ENCODE measurements around the gene LPP.

DNA sequence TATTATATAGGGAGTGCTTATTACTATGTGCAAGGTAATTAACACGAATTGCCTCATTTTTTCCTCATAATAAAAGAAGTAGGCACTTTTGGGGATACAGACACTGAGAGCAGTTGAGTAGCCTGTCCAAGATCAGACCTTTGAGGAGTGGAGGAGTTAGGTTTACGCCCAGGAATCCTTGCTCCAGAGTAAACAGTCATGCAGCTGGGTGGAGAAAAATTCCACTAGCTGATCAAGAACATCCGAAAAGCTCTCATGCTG, 53.2 kb downstream of the ST6GAL1 start:
- RRBS: no CpG with 5 or more reads among the region's 3 CpGs

DNA sequence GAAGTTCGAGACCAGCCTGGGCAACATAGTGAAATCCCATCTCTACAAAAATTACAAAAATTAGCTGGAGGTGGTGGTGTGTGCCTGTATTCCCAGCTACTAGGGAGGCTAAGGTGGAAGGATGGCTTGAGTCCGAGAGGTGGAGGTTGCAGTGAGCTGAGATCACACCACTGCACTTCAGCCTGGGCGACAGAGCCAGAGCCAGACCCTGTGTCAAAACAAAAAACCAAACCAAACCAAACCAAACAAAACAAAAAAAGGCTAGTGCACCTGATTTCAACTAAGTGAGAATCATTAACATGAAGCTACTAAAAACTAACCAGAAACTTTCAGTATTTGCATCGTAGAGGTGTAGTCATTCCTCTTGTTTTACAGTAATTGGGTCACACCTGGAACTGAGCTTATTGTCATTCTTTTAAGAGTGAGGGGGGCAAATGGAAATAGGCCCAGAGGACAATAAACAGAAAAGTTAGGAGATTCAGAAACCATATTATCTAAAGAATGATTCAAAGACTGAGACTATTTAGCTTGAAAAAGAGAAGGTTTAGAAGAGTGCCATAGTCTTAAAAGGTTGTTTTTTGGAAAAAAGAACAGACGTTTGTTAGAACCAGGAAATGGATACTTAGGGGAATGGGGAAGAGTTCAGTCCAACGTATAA, 58.5 kb downstream of the ST6GAL1 start:
- RRBS: no CpG with 5 or more reads among the region's 6 CpGs

GRCh38 chr3:187032063-187032920, 102.0 kb downstream of the ST6GAL1 start:
- RRBS: no CpG with 5 or more reads among the region's 2 CpGs

DNA sequence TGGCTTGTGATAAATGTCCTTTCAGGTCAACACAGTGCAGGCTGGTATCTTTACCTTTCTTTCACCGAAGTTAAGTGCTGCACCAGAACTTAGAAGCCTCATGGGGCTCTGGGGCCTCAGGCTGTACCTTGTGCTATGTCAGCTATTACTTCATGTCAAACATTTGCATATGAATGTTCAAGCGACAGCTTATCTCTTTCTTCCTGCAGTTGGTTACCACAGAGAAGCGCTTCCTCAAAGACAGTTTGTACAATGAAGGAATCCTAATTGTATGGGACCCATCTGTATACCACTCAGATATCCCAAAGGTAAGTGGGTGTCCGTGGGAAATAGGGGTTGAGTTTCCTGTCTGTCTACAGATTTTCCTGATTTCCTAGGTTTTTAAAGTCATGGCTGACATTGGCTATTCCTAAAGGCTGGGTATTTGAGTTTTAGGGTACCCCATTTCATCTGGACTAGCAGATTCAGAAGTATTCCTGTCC, 66.6 kb downstream of the RPL39L start:
- RRBS: no CpG with 5 or more reads among the region's 4 CpGs

- RRBS: no CpG with 5 or more reads among the region's 28 CpGs
Measured at GRCh38 chr3:187179805-187181105, 17.0 kb upstream of the RTP1 start.

GRCh38 chr3:187274887-187275422, 16.6 kb downstream of the MASP1 start:
- RRBS: no CpG with 5 or more reads among the region's 8 CpGs

GRCh38 chr3:187290453-187290921, 1.1 kb downstream of the MASP1 start:
- RRBS: no CpG with 5 or more reads among the region's 1 CpG

DNA sequence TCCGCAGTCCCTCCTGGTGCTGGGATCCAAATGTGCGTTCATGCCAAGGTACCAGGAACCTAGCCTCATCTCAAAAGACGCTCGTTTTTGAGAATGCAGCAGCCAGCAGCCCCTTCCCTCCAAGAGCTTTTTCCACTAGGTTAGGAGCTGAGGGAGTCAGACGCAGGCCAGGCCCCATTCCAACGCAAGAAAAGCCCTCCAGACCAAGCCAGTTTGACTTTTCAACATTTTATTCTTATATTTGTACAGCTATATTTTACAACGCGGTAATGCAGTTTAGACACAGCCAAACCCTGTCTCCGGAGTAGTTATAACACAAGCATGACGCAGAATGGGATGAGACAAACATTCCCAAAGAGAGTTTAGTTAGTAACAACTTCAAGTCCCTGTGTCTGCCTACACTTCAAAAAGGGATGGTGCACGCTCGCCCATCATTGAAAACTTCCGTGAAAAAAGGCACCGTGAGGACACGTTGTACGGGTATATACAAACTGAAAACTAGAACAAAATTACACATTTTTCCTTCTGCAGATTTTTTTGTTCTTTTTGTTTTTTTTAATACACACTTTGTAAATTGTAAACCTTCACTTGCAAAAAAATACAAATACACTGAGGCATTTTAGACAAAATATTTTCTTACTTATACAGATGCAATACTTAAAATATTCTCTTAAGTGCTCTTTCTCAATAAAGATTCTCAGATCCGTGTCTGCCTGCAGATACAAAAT, 19.0 kb upstream of the RTP2 start:
- RRBS: no CpG with 5 or more reads among the region's 17 CpGs

- RRBS: under 1% methylated on average over 8 of the region's 20 CpGs
Measured at GRCh38 chr3:187737672-187737998, 7.6 kb downstream of the BCL6 start.

DNA sequence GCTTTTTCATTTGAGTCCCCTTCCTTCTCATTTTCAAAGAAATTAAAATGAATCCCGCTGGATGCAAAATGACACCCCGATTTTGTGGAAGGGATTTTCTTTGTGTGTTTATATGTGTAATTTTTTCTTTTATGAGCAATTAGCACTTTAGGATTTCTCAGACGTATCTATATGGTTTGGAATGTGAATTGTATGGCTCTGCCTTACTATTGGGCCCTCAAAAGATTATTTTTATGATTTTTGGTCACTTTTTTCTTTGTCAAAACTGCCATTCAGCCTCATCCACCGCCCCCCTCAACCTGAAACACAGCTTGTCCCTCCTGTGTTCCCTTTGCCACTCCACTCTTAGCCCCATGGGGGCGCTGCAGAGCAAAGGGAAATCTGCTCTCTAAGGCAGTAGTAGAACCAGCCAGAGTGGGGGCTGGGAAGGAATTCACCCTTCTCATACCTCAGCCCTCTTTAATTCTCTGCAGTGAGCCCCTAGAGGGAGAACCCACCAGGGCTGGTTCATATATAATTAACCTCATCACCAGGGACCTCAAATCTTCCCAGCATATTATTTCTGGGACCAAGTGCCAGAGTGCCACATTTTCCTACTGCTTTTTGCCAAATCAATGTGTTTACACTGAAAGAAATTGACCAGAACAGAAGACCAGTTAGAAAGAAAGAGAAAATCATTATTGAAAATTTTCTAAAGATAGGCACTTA, 2.7 kb upstream of the BCL6 start:
- RRBS: no CpG with 5 or more reads among the region's 5 CpGs

GRCh38 chr3:187890127-187890827, 145.0 kb upstream of the BCL6 start:
- RRBS: no CpG with 5 or more reads among the region's 32 CpGs

GRCh38 chr3:188081853-188082456, 72.0 kb upstream of the LPP start:
- RRBS: no CpG with 5 or more reads among the region's 4 CpGs

GRCh38 chr3:188152887-188152974, 1.2 kb upstream of the LPP start:
- RRBS: no CpG with 5 or more reads among the region's 3 CpGs

- RRBS: no CpG with 5 or more reads among the region's 4 CpGs
Measured at GRCh38 chr3:188153352-188153518, 722 bp upstream of the LPP start.

- RRBS: under 1% methylated on average over 38 of the region's 93 CpGs
Measured at GRCh38 chr3:188153519-188154543, at the start of gene LPP. TSS of gene LPP (plus strand) at chr3:188154157.

- RRBS: no CpG with 5 or more reads among the region's 3 CpGs
Measured at GRCh38 chr3:188172057-188172535, 18.1 kb downstream of the LPP start.

DNA sequence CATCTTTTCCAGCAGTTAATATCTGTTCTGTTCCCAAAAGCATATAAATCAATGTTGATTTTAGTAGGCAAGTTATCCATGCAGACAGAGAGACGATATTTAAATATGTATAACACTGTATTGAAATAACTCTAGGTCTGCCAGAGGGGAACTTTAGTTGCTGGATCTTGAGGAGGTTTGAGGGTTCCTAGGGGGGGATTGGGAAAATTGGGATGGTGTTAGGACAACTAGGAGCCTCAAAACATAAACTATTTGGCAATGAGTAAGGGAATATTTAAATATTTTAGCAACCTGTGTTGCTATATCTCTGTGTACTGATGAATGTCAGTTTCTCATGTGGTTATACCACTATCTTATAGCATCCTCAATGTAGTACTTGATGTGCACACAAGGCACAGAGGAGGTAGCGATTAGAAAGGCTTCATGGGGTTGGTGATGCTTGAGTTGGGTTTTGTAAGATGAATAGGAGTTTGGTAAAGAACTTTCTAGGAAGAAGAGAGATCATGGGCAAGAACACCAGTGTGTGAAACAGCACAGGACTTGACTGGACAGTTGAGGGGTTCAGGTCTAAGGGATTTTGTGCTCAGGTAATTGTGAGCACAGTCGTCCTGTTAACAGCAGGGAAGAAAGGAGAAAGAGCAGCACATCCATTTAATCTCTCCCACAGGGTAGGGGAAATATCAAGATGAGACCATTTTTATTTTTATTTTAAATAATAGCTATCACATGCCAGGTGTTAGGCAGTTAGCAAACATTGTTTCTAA, 38.0 kb downstream of the LPP start:
- RRBS: no CpG with 5 or more reads among the region's 3 CpGs

DNA sequence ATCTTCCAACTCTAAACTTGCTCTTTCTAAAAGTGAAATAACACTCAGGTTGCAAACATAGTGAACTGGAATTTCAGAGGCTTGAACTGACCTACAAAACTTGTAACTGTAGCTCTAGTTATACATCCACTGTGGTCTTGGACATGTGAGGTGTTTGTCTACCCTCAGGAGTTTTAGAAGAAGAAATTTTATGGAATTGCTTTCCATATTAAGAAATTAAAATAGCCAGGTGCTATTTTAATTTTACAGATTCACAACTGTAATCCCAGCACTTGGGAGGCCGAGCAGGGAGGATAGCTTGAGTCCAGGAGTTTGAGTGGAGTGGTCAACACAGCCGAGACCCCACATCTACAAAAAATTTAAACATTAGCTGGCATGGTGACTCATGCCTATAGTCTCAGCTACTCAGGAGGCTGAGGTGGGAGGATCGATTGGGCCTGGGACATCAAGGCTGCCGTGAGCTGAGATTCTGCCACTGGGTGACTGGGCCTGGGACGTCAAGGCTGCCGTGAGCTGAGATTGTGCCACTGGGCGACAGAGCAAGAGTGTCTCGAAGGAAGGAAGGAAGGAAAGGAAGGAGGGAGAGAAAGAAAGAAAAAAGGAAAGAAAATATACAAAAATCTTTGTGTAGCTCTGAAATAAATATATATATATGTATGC, 95.1 kb downstream of the LPP start:
- RRBS: no CpG with 5 or more reads among the region's 8 CpGs

DNA sequence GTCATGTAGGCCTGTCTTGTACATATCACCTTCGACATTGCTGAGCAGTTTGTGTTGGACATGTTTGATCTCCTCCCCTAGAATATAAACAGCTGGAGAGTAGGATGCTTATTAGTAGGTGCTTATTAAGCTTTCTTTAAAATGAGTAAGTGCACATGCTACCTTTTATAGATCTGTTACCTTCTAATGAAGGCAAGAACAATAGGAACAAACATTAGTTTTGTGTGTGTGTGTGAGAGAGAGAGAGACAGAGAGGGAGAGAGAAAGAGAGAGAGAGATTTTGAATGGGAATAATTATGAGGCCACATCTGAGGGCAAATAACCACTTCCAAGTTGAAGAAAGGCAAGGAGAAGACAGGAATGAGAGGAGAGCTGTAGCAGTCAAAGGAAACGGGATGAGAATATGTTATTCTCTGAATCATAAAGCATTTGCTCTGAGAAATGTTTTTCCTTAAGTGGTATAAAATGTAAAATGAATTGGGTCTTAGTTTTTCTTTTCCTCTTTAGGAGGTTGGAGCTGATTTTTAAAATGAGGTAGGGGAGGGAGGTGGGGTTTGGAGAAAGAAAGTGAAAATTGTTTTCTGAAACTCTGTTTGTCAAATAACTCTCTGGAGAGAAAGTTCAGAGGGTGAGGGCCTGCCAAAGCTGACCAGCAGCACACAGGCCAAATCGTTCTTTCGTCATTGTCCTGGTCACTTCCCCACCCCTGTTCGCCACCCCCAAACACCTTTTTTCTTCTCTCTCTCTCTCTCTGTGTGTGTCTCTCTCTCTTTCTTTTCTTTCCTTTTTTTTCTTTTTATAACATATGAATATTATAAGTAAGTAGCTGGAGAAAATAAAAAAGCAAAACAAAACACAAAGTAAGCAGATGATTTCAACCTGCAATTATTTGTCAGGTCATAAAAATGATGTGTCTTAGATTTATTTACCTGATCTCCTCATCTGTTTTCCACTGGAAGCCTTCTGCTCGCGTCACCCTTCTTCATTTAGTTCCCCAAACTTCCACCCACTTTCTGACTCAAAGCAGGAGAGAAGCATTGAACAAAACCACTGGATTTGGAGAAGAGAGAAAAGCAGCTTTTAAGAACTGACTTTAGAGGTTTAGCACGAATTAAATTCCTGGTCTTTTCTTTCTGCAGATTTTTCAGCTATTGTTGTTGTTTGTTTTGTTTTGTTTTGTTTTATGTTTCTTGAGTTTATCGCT, 110.5 kb downstream of the LPP start:
- RRBS: no CpG with 5 or more reads among the region's 9 CpGs

DNA sequence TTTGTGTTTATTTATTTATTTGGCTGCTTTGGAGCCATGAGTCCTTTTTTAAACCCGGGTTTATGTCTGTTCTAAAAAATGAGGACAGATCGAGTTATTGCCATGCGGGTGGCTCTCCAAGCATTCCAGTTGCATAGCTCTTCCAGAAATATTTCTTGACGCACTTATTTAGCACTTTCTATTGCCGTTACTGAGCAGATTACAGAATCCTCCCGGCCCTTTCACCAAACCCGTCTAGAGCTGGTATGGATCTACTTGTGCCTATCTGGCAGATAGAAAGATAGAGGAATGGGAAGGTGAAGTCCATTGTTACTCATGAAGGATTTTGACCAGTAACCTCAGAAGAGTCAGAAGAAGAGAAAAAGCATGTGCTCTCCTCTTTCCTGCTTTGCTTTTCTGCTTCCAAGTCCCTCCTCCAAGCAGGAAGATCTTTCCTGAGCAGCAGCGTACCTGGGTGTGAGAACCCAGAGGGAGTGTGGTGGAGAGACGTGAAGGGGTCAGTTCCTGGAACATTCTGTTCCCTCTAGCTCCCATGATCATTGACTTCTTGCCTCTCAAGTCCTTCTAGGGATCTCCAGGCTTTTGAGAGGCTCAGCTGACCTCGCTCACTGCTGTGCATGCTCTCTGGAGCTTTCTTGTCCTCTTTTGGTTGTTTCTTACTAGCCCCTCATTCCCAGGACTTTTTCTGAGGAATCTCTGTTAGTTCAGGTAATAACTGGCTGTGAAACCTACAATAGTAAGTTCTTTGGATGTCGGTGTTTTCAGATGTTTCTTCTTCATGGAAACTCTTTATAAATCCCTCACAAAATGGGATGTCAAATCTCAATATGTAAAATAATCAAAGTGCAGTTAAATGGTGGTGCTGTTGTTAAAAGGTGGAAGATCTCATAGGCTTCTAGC, 112.9 kb downstream of the LPP start:
- RRBS: no CpG with 5 or more reads among the region's 11 CpGs